LHCN-M2 (cell line): ENCODE data around the genes KLRC1, TAS2R14, TAS2R42 and PRB3.

- RAMPAGE, long total RNA: no peak
Measured at GRCh38 chr12:10362593-10363518, 27.0 kb downstream of the KLRK1 start.

- RAMPAGE, long total RNA: no peak
Measured at GRCh38 chr12:10364379-10365683, 25.0 kb downstream of the KLRK1 start.

GRCh38 chr12:10368022-10368645 lies 21.7 kb downstream of the KLRK1 start:
- RAMPAGE, long total RNA: no peak

- RAMPAGE, long total RNA: no peak
Measured at GRCh38 chr12:10388562-10389078, 1.2 kb downstream of the KLRK1 start.

DNA sequence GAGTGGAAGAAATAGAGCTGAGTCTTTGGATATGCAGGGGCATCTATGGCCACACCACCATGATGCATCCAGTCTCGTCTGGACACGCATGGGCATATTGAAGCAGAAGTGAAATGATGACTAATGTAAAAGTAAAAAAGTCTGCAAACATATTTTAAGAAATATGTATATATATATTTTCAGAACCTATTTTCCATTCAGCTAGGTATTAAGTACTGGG lies 2.9 kb upstream of the KLRK1 start:
- RAMPAGE, long total RNA: no peak

DNA sequence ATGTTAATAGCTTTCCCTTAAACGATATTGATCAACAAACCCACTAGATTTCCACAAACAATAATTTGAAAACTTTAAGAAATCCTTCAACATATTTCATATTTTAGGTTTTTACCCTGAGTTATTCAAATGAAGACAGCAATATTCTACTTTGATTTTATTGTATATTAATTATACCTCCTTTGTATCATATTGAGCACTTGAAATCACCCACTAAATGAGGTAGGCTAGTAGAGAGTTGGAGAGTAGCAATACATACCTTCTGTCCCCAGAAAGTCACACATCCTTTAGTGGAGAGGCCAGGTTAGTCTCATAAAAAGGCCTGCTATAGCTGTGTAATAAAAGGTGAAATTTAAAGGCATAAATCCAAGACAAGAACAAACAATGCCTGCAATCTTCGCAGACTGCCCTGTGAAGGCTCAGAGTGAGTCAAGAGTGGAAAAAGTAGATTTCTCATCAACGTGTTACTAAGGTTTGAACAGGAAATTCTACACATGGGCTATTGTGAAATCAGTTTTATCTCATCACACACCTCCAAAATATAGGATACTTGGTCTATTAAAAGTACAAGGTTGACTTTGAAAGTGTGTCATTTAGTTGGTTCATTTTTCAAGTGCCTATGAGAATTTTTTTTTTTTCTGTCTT lies at the start of gene KLRC1:
KLRC1 (minus strand) TSS at position 439 of the 645 bp plus-strand sequence.
- RAMPAGE, long total RNA: no peak

DNA sequence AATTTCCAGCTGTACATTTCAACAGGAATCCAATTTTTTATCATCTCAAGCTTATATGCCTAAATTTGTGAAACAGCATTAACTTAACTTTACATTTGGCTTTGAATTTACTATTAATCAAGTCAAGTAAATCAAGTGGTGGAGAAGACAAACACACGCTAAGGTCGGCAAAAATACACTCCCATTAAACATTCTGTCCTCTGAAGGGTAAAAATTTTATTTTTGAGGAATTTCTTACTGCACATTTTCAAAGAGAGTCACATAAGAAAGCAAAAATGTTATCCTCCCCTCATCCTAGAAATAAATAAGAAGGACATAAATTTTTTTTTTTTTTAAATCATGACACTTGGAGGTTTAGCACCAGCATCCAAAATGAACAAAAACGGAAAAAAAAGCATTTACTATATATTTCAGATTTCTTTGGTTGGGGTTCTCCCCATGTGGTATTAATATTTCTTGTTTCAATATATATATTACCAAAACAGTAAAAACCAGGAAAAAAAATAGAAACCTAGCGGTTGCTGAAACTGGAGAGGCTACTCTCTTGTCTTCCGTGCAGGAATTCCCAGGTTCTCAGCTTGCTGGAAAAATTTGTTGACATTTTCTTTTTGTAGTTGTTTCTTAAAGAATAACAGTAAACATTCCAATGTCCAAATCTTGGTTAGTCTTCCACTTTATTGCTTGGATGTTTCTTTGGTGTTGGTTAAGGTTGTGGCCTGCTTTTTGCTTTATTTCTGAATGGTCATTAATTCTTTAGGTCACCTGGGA lies 24.0 kb downstream of the YBX3 start:
- RAMPAGE, long total RNA: no peak

DNA sequence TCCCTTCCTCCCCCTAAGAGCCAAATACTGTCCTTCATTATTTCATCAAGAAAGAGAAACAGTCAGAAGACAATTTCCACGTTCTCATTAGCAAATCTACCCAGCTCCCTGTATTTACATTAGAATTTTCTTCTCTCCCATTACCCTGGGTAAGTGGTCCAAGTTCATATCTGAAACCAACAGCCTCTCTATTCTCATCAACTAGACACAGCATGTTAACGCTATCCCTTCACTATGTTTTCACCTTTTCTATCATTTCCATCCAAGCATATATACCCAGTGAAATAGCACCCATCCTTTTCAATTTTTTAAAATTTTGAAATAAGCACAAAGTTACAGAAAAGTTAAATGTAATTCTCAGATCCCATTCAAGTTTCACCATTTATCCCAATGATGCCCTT lies 18.5 kb downstream of the YBX3 start:
- RAMPAGE, long total RNA: no peak

DNA sequence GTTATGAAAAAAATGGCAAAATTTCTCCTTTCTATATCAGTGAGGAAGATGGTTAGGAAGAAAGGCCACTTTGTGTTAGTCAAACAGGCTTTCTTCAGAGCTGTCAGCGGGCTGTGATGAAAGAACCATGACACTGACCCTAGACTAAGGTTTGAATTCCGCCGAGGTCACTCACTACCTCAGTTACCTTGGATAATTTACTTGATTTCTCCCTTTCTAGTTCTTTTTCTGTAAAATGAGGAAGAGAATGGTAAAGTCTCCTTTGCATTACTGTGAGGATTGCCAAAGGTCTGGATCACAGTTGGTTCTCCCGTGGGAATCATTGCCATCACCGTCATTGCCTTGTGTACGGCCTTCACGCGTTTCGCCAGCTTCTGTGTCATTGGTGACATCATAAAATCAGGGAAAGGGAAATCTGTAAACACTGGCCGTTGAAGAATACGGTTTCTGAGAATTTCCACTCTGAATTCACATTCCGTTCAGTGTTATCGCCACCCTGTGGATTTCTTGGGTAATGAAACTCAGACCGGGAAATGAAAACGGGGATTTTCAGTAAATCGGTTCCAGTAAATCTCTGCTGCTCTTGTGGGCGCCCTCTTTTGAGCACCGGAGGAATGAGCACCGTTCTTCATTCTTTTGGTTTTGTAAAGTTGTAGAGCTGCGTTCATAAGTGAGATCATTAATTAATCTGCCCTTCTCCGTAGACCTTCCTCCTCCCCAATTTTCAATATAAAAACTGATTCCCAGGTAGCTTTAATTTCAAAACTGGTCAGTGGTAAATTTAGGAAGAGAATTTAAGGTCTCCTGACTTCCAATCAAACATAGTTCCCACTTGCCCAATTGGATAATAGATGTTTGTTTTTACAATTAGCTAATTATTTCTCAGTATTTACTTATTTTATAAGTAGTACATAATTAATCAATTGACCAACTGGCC lies 26.9 kb upstream of the YBX3 start:
- RAMPAGE, long total RNA: no peak

- RAMPAGE, long total RNA: no peak
Measured at GRCh38 chr12:10939010-10939585, at the start of gene TAS2R14. Gene TAS2R14 (minus strand): TSS chr12:10939263.

GRCh38 chr12:11165044-11166069 lies 5.6 kb upstream of the SMIM10L1 start:
- RAMPAGE, long total RNA: no peak

DNA sequence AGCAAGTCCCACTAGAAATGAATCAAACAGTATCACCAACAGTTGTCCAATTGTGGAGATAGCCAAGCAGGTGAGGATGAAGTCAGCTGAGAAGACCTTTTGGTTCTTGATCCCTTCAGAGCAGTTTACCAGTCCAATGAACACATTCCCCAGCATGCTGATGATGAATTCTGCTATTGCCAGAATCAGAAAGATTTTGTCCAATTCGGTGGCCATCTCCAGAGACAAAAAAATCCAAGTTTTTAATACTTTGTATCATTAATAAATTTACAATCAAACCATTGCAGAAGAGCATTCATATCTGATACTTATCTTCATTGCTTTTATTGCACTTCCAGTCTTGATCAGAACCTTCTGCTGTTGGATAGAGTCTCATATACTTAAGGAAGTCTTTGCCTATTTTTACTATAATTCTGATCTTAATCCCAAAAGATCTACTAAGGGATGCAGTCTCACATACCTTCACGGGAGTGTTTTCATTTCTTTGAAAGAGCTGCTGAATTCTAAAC lies at the start of gene TAS2R42:
TAS2R42 (minus strand) TSS at position 216 of the 509 bp plus-strand sequence.
- RAMPAGE, long total RNA: no peak

- RAMPAGE, long total RNA: no peak
Measured at GRCh38 chr12:11269539-11269950, at the start of gene PRB3. Gene PRB3 (minus strand): TSS chr12:11269707.

GRCh38 chr12:11650362-11650610 lies 812 bp downstream of the ETV6 start:
- RAMPAGE, long total RNA: no peak

GRCh38 chr12:11706493-11707693 lies 57.4 kb downstream of the ETV6 start:
- RAMPAGE, long total RNA: no peak

- RAMPAGE, long total RNA: no peak
Measured at GRCh38 chr12:11717146-11717952, 67.9 kb downstream of the ETV6 start.

DNA sequence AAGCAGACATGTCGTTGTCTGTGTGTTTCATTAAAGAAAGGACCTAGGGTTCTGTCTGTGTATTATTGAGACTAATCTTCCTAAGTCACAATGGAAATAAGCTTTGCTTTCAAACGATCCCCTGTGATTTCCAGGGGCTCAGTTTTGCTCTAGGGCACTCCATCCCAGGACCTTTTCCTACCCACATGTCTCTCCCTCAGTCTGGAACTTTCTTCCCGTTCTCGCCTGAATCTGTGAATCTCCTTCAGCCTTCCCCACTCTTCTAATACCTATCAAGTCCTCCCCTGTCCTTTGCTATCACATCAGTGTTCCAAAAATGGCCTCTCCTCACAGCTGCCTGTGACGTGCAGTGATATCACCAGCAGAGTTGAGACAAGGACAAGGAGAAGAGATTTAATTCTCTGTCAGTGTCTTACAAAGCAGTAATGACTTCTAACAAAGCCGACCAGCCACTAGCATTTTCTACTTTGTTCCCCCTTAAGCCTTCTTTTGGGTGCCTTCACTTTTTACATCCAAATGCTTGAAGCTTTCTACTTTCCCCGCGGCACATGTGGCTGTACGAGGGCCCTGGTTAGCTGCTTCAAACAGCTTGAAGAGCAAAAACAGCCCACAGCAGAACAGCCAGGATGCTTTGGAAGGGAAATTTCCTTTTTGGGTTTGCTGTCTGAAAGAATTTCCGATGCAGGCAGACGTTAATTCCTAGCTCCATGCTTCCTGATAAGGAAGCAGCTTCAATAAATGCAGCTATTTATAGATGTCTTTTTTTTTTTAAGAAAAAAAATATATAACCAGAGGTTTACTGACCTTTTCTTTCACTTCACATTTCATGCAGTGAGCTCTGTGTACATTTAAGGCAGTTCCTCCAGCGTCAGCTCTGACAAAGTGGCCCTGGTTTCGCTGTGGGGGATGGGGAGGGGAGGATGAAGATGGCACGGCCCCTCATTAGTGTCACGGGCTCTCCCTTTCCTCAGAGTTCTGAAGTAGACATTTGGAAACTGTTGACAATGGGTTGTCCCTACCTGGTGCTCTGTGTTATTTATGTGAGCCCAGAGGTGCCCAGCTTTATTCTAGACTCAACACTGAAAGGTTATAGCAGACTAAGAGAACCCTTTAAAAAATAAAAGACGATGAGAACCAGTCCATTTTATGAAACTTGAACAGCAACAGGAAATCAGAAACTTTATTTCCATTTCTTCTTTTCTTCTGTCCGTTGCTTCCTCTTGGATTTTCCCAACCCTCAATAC lies 109.4 kb downstream of the ETV6 start:
- RAMPAGE, long total RNA: no peak

- RAMPAGE, long total RNA: no peak
Measured at GRCh38 chr12:11766271-11767065, 117.0 kb downstream of the ETV6 start.

DNA sequence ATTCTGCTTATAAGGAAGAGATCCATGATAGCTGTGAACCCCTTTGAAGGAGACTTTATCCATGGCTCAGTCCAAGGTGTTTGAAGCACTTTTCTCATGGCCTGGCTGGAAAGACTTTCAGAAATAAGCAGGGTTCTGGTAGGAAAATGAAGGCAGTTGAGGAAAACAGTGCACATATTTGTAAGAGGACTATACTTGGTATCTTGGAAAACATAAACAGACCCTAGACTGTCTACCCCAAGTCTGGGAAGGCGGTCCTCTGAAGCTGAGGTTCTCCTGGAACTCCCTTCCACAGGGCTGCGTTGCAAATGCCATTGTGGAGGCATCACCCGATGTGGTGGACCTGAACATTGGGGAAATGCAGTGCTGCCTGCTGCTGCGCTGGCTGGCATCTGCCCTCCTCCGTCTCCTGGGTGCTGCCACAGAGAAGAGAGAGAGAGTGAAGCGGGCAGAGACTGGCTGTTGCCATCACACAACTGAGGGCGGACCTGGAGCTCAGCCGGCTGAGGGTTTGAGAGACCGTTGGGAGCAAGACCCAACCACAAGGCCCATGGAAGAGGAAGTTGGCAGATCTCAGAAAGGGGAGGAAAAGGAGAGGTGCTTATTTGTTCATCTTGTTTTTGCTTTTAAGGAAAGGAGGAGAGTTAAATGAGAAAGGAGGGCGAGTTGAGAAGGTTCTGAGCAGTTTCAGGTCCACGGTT lies 124.2 kb downstream of the ETV6 start:
- RAMPAGE, long total RNA: no peak

DNA sequence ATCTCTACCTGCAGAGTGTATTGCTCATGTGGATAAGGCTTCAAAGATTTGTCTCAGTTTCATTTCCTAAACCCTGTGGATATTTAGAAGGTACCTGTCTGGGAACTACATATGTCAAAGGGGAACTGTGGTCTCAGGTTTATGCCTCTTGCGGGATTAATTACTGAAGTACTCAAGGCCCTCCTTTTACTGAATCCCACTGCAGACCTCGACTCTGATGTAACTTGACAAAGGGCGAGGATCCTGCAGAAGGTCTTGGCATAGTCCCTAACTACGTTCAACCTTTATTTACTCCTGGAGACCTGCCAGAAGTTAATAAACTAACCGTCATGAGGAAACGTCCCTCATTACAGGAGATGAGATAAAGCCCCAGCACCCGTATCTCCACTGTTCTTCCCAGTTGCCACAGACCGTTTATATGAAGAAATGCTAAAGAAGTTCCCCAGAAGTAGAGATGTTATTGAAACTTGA lies 190.8 kb downstream of the ETV6 start:
- RAMPAGE, long total RNA: no peak